ENCODE measurements around a stretch of chr5.

DNA sequence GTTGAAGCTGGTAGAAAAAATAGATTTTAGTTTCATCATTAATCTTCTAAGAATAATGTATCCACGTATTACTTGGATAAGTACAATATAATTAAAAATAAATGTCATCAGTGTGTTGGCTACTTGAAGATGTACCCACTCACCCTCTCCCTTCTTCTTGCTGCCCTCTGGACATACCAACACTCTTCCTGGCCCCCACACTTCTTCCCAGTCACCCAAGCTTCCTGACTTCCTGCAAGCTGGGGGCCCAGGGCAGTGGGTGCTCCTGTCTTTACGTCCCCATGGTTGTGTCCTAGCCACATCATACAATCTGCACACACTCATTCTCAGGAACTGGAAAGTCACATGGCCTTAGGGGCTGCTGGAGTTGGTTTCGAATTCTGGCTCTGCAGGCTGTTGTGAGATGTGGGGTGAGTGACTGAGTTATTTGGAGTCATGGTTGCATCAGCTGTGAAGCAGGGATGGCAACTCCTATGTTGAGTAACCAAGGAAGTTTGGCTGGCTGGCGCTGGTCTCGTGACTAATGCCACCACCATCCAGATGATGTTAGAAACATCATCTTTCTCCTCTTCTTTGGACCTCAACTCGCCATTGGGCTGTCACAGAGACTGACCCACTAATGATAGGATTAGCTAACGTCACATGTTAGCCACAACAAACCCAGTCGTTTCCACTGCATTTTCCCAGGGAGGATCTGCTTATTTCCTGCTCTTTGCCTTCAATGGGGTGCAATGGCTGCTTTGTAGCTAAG, 77.9 kb upstream of the UBTD2 start:
- PRO-cap: no peak
- RAMPAGE, long total RNA, 5 experiments: no peak in any of the 5 experiments
- RRBS: no CpG with 5 or more reads among the region's 8 CpGs

DNA sequence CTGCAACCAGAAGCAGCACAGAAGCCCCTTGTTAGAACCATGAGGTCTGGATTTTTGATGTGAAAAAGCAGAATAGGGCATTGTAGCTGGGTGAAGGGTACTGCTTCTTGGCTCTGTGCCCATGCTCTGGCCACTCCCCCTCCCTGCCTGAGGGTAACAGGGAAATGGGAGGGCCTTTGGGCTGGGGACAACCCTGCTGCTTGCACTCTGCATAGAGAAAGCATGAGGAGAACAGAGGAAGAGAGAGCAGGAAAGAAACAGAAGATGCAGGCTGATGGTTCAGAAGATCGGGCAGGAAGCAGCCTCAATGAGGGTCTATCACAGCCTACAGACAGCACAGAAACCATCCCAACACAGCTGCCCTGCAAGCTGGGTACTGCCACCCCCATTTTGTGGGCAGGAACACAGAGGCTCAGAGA, 81.4 kb upstream of the UBTD2 start:
- PRO-cap: no peak
- RAMPAGE, long total RNA, 5 experiments: no peak in any of the 5 experiments
- RRBS: no CpG with 5 or more reads among the region's 1 CpG

DNA sequence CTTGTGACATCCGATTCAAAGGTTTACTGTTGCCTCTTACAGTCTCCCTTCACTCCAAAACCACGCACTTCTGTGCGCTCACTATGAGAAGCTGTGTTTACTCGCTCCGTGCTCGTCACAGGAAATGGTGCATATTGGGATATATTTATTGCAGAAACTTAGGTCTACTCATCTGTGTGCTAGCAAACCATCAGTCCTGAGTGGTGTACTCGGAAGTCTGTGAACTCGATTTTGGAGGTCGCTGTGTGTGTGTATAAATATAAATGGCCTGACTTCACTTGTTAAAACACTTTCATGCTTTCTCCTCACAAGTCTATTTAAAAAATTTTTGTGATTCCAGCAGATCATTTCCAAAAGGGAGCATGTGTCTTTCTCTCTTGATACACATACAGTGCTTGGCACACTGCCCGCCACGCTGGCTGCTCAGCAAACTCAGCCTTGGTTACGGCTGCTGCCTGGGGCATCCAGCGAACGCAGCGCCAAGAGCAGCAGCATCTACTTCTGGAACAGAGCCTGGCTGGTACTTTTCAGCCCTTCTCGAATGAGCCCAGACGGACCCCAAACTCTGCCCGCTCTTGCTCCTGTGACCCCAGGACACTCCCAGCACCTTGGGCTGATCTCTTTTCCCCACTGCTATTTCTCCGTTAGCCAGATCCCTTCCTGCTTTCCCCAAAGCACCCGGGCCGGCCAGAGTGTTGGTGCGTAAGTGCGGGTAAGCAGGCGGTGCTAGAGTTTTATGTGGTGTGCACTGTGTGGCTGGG, 73.4 kb downstream of the SH3PXD2B start:
- PRO-cap: no peak
- RAMPAGE, long total RNA, 5 experiments: start-site peak on the minus strand in 2 of 5 experiments, centred at positions 200 to 592 of the sequence, 7 to 11 reads per replicate
- RRBS: no CpG with 5 or more reads among the region's 24 CpGs

GRCh38 chr5:172445399-172446330, 8.7 kb downstream of the SH3PXD2B start:
- PRO-cap: no peak
- RAMPAGE, long total RNA, 5 experiments: no peak in any of the 5 experiments
- RRBS: no CpG with 5 or more reads among the region's 16 CpGs

- PRO-cap: no peak
- RAMPAGE, long total RNA, 5 experiments: no peak in any of the 5 experiments
- RRBS: no CpG with 5 or more reads among the region's 20 CpGs
Measured at GRCh38 chr5:172452263-172453198, 1.8 kb downstream of the SH3PXD2B start.

GRCh38 chr5:172478956-172479437, 24.7 kb upstream of the SH3PXD2B start:
- PRO-cap: no peak
- RAMPAGE, long total RNA, 5 experiments: no peak in any of the 5 experiments
- RRBS: no CpG with 5 or more reads among the region's 9 CpGs

- PRO-cap: no peak
- RAMPAGE, long total RNA, 5 experiments: no peak in any of the 5 experiments
- RRBS: no CpG with 5 or more reads among the region's 3 CpGs
Measured at GRCh38 chr5:172568301-172568989, 72.6 kb upstream of the NEURL1B start.

DNA sequence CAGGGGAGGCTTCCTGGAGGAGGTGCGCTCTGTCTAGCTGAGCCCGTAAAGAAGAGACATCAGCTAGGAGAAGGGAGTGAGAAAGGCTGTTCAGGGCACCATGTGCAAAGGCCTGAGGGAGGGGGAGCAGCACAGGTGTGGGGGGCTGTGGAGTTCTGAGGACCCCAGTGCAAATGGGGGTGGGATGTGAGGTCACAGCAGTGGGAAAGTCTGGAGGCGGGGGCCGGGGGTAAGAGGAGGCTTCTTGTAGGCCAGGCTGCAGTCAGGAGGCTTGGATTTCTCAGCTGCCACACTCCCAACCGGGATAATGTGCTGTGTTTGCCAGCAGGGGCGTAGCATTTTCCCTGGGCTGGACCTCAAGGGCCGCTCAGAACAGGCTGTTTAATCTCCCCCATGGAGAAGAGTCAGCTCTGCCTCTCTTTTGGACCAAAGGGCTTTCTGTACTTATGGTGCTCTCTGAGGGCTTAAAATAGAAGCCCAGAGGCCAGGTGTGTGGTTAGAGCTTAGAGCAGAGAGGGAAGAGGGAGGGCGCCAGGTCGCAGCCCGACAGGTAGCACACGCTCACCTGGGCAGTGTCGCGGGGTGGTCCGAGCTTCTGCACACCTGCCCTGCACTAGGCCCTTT, 5.8 kb downstream of the NEURL1B start:
- PRO-cap: no peak
- RAMPAGE, long total RNA, 5 experiments: no peak in any of the 5 experiments
- RRBS: 7% methylated on average over 2 of the region's 14 CpGs

DNA sequence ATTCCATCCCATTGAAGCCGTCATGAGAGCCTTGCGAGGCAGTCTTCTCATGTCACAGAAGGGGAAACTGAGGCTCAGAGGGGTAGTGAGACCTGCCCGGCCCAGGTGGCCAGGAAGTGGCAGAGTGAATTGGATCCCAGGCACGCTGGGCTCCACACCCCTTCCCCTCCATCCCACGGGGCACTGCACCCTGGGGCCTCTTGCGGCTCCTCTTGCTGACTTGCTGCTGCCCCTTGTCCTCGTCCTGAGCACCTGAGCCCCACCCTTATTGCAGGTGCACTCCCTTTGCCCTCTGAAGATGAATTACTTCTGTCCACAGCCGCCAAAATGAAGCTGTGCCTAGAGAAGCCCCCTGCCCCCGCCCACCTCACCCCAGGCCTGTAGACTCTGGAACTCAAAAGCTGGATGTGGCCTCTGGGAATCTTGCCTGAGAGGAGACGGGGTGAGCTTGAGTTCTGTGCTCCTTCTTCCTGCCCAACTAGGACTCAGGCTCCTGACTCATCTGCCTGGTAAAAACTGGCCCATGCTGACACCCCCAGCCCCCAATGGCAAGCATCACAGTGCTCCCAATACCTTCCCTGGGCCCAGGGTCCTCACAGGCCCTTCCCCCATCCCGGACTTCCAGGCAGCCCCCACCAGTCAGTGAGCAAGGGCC, 6.4 kb downstream of the NEURL1B start:
- PRO-cap: no peak
- RAMPAGE, long total RNA, 5 experiments: no peak in any of the 5 experiments
- RRBS: no CpG with 5 or more reads among the region's 11 CpGs

DNA sequence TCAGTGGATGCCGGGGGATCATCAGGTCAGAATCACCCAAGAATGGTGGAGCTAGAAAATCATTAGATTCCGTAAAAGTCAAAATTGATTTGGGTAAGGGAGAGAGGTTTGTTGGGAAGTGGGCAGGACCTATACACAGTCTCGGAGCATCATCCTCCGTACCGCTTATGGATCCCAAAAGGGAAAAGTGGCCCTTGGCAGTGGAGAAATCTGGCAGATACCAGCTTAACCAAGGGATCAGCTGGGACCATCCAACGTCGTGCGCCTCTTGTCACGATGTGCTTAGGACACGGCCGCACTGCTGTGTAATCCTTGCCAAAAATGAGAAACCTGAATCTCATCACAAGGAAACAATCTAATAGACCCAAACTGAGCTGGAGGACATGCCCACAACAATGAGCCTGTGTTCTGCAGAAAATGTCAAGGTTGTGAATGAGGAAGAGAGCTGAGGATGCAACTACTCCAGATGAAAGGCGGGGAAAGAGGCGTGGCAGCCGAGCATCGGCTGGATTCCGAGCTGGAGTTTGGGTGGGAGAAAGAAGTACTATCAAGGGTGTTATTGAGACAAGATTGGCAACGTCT, 46.9 kb downstream of the DUSP1 start:
- PRO-cap: no peak
- RAMPAGE, long total RNA, 5 experiments: no peak in any of the 5 experiments
- RRBS: no CpG with 5 or more reads among the region's 17 CpGs

DNA sequence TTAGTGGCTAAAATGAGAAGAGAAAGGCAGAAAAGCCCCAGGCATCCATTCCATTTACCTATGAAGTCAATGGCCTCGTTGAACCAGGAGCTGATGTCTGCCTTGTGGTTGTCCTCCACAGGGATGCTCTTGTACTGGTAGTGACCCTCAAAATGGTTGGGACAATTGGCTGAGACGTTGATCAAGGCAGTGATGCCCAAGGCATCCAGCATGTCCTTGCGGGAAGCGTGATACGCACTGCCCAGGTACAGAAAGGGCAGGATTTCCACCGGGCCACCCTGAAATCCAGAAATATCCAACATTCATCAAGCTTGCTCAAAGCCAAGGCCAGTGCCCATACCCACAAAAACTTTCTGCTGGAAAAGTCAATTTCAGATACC, 1.5 kb downstream of the DUSP1 start:
- PRO-cap: bidirectional peak, plus-strand start at position 159 of the sequence, minus-strand start at position 96 of the sequence; unidirectional peak, minus-strand start at position 350 of the sequence
- RAMPAGE, long total RNA, 5 experiments: no peak in any of the 5 experiments
- RRBS: no CpG with 5 or more reads among the region's 6 CpGs

DNA sequence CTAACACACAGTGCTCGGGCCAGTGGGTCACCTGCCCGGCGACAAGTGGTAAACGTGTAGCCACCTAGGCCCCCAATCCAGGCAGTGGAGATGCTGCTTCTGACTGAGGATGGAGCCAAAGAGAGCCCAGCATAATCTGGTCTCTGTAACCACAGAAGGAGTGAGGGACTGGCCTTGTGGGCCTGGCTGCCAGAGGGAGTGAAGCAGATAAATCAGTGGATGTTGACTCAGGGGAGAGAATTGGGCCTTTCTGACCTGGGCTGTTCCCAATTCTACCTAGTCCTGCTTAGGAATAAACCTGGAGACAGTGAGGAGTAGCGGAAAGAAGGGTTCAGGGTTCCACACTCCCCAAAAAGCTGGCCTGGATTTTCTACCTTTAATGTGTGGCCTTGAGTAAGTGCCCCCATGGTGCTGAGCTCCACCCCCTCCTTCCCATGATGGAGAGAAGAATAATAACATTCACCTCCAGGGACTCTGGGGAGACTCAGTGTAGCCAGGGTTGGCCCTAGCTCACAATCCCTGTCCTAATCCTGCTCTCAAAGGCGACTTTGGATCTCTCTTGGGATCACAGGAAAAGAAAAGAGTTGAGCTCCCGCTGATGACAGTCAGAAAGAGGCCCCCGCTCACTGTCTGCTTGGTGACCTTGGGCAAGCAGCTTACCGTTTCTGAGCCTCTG, 2.9 kb upstream of the DUSP1 start:
- PRO-cap: no peak
- RAMPAGE, long total RNA, 5 experiments: no peak in any of the 5 experiments
- RRBS: no CpG with 5 or more reads among the region's 9 CpGs

DNA sequence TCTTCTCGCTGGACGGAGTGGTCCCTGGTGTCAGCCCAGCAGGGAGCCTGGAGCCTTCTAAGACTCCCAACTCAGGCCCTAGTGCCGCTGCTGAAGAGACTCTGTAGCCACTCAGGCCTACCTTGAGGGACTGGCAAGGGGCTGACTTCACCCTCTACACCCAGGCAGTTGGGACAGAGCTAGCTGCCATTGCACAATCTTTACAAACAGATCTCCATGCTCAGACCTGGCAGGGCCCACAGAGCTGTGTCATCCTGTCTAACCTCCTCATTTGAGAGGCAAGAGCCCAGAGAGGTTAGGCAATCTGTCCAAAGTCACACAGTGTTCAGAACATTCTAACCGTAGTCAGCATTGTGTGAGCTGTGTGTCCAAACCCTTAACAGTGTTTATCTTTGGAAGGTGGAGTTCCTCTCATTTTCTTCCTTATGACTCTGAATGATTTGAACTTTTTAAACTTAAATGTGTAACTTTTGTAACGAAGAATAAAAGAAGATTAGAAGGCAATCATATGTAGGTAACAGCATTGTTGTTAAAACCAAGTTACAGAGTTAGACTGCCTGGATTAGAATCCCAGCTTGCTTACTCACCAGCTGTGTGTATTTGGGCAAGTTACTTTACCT, 4.6 kb upstream of the DUSP1 start:
- PRO-cap: bidirectional peak, plus-strand start at position 389 of the sequence, minus-strand start at position 132 of the sequence
- RAMPAGE, long total RNA, 5 experiments: no peak in any of the 5 experiments
- RRBS: no CpG with 5 or more reads among the region's 5 CpGs

GRCh38 chr5:172777435-172778085, 6.6 kb upstream of the DUSP1 start:
- PRO-cap: bidirectional peak, plus-strand start at chr5:172777772, minus-strand start at chr5:172777599
- RAMPAGE, long total RNA, 5 experiments: no peak in any of the 5 experiments
- RRBS: no CpG with 5 or more reads among the region's 7 CpGs

- PRO-cap: bidirectional peak, plus-strand start at chr5:172820290, minus-strand start at chr5:172820150
- RAMPAGE, long total RNA, 5 experiments: no peak in any of the 5 experiments
- RRBS: no CpG with 5 or more reads among the region's 17 CpGs
Measured at GRCh38 chr5:172819778-172820702, 14.0 kb upstream of the ERGIC1 start.

GRCh38 chr5:172832529-172833073, 1.4 kb upstream of the ERGIC1 start:
- PRO-cap: no peak
- RAMPAGE, long total RNA, 5 experiments: no peak in any of the 5 experiments
- RRBS: no CpG with 5 or more reads among the region's 4 CpGs

DNA sequence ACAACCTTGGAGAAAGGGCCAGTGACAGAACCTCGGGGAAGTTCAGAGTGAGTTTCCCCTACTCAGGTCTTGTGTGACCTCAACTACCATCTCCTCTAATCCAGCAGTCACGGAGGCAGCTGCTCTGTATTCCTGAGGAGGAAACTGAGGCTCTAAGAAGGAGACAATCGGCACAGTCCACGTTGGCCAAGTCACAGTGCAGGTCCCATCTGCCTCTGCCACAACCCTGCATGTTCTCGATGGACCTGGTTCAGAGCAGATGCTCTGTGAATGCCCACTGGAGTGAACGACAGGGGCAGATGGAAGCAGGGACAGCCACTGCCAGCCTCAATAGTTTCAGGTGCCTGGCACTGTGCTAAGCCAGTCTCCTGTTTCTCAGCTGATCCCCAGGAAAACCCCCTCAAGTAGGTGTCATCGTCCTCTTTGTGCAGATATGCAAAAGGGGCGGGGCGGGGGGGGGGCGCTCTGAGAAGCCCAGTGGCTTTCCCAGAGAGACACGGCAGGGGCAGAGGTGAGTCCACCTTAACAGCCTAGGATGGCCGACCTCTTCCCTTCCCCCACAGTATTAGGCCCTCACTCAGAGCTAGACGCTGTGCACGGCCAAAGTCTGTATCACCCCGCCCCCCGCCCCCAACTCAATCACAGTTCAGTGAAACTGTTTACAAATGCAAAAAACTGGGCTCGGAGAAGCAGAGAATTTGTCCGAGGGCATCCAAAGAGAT, 539 bp upstream of the ERGIC1 start:
- PRO-cap: no peak
- RAMPAGE, long total RNA, 5 experiments: no peak in any of the 5 experiments
- RRBS: no CpG with 5 or more reads among the region's 18 CpGs

- PRO-cap: bidirectional peak, plus-strand start at chr5:172850417, minus-strand start at chr5:172850166
- RAMPAGE, long total RNA, 5 experiments: no peak in any of the 5 experiments
- RRBS: no CpG with 5 or more reads among the region's 6 CpGs
Measured at GRCh38 chr5:172850296-172850560, 16.2 kb downstream of the ERGIC1 start.

GRCh38 chr5:172856469-172857189, 22.6 kb downstream of the ERGIC1 start:
- PRO-cap: no peak
- RAMPAGE, long total RNA, 5 experiments: start-site peak on the plus strand in 3 of 5 experiments, at chr5:172856488-172856673 at its widest, 6 to 13 reads per replicate
- RRBS: no CpG with 5 or more reads among the region's 11 CpGs

DNA sequence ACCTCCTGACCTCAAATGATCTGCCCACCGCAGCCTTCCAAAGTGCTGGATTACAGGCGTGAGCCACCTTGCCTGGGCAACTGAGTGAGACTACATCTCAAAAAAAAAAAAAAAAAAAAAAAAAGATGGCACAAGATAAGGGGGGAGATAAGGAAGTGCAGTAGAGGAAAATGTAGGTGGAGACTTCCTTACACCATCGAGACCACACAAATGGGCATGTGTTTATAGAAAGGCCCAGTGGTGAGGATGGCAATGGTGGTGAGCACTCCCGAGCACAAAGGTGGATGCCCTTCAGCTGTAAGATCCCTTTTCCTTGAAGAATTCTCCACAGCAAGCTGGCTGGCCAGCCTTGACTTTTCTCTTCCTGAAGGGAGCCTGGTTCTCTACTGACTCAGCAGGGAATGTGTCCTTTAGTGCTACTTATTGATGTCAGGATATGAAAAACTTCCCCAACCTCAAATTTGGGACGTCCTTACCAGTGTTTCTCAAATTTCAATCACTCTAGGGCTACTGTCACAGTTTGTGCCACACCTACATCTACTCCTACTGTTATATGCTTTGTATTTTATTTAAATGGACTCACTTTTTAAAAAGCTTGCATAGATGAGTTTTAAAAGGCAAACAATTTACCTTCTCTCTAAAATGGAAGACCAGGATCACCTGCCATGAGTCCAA, 28.3 kb downstream of the ERGIC1 start:
- PRO-cap: no peak
- RAMPAGE, long total RNA, 5 experiments: no peak in any of the 5 experiments
- RRBS: no CpG with 5 or more reads among the region's 5 CpGs

All from stomach (tissue), 7 donors.